Osteocyte (in vitro differentiated cells): ENCODE results near the genes GDI2 and IL15RA.

- PRO-cap = no peak
Observed at GRCh38 chr10:5709325-5709891, 24.8 kb downstream of the TASOR2 start.

- PRO-cap = no peak
Observed at GRCh38 chr10:5725761-5726363, 41.2 kb downstream of the TASOR2 start.

GRCh38 chr10:5812613-5813520, at the start of gene GDI2:
GDI2 (minus strand) TSS chr10:5813434.
- PRO-cap = unidirectional peak, plus-strand start at chr10:5812764; bidirectional peak, plus-strand start at chr10:5813668, minus-strand start at chr10:5813434

DNA sequence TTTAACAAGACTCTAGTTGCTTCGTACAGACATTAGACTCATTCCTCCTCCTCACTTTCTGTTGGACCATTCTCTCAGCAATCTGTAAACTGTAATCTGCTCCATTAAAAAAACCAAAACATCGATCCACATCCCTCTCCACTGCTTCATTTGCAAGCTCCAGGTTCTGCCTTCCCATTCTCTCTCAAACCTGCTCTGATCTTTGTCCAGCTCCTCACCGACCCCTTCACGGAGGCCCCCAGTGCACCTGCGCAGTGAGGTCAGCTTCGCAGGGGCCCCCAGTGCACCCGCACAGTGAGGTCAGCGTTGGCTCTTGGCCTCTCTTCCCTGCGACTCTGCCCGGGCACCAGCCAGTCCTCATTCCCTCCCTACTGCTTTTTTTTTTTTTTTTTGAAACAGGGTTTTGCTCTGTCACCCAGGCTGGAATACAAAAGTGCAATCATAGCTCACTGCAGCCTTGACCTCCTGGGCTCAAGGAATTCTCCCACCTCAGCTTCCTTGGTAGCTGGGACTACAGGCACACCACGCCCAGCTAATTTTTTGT, 19.6 kb downstream of the ANKRD16 start:
- PRO-cap = no peak

DNA sequence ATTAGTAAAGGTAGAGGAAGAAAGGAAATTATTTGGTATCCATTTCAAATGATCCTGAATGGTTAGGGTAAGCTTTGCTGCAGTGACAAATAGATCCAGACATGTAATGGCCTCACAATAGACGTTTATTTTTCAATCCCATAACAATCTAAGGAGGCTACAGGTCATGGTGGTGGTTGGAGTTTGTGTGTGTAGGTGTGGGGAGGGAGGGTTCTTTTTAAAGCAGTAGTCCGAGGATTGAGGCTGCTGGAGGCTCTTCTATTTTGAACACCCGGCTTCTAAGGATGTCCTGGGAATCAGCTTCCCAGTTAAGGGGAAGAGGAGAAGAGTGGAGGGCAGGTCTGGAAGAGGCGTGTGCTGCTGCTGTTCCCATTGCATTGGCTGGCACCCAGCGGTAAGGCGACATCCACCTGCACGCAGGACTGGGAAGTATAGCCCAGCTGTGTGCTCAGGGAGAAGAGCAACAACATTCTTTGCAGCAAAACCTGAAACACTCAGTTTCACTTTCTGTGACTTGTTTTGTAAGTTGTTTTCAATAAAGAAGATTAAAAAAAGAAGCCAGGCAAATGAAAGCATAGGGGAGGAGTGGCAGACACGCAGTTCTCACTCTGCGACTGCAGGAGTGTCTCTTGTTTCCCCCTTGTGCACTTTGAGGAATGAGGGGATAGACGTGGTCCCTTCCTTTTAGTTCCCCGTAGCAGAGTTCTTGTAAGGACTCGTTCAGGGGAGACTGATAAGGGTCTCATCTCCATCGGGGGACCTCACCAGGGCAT, 5.6 kb downstream of the FBH1 start:
- PRO-cap = no peak

DNA sequence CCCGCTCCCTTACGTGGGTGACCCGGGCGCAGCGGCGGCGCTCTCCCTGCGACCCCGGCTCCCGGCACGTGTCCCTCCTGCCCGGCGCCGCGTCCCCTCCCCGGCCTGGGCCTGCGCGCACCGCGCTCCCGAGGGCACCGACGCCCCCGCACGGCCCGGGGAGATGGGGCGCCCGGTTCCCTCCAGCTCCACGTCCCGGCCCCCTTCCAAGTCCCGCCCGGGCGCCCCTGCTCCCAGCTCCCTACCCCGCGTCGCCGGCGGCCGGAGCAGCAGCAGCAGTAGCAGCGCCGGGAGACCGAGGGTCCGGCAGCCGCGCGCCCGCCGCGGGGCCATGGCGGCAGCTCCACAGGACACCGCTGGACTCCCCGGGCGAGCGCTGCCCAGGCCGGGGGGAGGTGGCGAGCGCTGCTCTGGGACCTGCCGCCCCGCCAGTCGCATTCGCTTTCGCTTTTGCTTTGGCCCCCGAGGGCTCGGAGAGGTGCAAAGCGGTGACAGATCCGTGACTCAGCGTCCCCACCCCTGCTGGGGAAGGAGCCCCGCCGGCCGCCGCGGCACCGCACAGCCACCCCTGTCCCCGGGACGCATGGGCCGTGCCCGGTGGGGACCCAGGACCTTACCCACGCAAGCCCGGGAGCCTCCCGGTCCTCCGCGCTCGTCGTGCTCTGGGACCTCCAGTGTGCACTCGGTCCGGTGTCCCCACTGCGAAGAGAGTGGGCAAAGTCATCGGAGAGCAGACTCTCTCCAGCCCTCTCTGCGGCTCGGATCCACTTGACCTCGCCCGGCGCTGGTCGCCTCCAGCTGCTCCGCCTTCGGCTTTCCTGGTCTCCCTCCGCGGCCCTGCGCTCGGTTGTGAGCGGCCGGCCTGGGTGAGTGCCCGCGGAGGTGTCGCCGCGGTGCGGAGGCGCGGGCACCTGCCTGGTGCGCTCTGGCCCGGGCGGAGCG, at the start of gene IL15RA:
TSS of gene IL15RA (minus strand) at position 384 of the 942 bp plus-strand sequence.
- PRO-cap = bidirectional peak, plus-strand start at position 447 of the sequence, minus-strand start at position 452 of the sequence; unidirectional peak, minus-strand start at position 832 of the sequence

DNA sequence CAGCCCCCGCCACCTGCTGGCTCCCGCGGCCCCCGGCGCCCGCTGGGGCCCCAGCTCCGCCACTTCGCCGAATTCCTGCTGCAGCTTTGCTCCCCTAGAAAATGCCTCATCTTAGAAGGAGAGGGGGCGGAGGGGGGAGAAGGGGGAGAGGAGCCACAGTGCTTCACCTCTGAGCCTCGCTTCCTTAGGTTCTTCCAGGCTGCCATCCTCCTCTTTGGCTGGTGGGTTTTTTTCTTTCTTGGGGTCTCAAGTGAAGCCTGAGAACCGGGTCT, 695 bp upstream of the IL15RA start:
- PRO-cap = no peak

GRCh38 chr10:6035004-6035203, 27.3 kb downstream of the IL2RA start:
- PRO-cap = no peak

- PRO-cap = no peak
Observed at GRCh38 chr10:6065883-6066377, 3.8 kb upstream of the IL2RA start.

DNA sequence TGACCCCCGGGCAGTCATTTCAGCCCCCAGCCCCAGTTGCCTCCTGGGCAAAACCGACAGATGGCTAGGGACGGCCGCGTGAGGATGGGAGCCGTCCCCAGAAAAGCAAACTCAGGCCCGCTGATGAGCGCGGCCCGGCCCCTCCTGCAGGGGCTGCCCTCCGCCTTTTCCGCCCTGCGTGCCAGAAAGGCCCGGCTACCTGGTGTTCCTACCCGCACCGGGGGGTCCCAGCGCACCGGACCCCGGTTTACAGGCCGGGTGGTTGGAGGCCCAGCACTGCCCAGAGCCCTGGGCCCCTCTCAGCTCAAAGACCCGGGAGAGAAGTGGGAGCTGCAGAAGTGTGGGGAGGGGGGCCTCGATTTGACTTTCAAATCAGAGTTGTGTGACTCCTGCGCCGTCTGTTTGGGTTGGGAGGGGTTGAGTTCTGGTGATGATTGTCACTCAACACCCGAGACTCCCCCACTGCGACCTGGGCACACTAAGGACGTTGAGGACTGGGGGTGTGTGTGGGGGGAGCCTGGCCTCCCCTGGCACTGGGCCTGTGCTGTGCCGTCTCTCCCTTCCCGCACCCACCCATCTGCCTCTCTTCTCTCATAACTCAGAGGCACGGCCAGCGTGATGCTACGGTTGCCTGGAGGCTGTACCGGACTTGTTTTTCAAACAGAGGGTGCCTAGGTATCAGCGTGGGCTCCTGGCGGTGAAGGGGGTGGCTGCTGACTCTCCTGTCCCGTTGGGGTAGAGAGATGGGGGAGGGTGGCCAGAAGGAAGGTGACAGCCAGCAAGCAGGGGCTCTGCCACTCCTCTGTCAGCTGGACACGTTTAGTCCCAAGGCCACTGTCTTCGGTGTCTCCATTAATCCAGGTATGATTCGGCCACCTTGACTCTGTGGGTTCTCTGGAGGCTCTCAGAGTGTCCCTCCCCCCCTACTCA, 56.8 kb upstream of the PFKFB3 start:
- PRO-cap = no peak

DNA sequence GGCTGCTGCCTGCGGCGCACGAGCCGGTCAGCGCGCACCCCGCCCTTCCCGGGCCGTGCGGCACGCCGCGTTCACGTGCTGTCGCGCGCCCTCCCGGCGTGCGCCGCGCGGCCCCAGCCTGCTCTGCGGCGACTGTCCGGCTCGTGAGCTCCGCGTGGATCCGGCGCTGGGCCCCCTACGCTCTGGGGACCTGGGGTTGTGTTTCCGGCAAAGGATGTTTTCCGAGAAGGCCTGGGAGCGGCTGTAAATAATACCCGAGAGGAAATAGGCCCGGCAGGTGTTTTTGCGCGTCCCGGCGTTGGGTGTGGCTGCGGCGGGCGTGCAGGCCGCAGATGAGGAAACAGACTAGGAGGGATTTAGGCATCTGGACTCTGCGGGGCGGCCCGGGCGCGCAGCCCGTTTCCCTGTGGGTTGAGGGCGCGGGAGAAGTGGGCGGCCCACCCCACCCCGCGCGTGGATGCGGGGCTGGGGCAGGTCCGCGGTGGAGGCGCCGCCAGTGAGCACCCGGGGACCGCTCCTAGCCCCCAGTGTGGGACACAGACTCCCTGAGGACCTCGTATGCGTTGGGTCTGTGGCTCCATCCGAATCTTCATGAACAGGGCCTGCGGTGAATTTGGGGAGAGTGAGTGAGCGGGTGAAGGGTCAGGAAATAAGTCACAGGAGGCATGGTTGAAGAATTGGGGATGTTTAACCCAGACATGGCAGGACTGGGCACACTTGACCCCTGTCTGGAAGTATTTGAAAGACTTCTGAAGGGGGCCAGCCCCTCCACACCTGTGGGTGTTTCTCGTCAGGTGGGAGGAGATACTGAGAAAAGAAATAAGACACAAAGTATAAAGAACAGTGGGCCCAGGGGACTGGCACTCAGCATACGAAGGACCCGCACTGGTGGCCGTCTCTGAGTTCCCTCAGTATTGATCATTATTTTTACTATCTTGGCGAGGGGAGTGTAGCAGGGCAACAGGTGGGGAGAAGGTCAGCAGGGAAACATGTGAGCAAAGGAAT, 38.7 kb upstream of the PFKFB3 start:
- PRO-cap = bidirectional peak, plus-strand start at position 131 of the sequence, minus-strand start outside the sequence

- PRO-cap = no peak
Observed at GRCh38 chr10:6175156-6176179, 27.3 kb upstream of the PFKFB3 start.

GRCh38 chr10:6203466-6203855, 729 bp downstream of the PFKFB3 start:
- PRO-cap = bidirectional peak, plus-strand start at chr10:6203553, minus-strand start at chr10:6203400; unidirectional peak, minus-strand start at chr10:6203775

GRCh38 chr10:6205129-6205423, 2.3 kb downstream of the PFKFB3 start:
- PRO-cap = no peak

- PRO-cap = no peak
Observed at GRCh38 chr10:6216623-6217738, 14.2 kb downstream of the PFKFB3 start.

- PRO-cap = no peak
Observed at GRCh38 chr10:6219875-6220174, 17.1 kb downstream of the PFKFB3 start.

GRCh38 chr10:6254288-6254487, 51.5 kb downstream of the PFKFB3 start:
- PRO-cap = no peak

DNA sequence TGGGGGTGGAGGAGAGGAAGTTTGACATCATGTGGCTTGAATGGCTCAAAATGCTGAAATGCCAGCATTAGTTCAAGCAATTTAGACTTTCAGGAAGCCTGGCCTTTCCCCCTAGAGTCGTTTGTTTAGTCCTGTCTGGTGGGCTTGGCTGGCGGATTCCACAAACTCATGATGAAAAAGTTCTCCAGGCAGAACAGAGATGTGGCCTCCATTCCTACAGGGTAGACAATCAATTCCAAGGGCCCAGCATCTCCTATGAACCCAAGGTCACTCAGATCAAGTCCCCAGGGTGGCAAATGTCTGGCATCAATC, 180.5 kb downstream of the PRKCQ start:
- PRO-cap = no peak

GRCh38 chr10:6492186-6492686, 87.8 kb downstream of the PRKCQ start:
- PRO-cap = no peak

GRCh38 chr10:6494783-6495542, 85.1 kb downstream of the PRKCQ start:
- PRO-cap = no peak